Hair follicle dermal papilla cell (primary cell): ENCODE results near the gene ZNF239.

GRCh38 chr10:42654489-42654927 lies 16.1 kb upstream of the ZNF33B start:
- CAGE, long polyA plus RNA: no peak

GRCh38 chr10:42792586-42793206 lies 10.1 kb downstream of the BMS1 start:
- CAGE, long polyA plus RNA: no peak

DNA sequence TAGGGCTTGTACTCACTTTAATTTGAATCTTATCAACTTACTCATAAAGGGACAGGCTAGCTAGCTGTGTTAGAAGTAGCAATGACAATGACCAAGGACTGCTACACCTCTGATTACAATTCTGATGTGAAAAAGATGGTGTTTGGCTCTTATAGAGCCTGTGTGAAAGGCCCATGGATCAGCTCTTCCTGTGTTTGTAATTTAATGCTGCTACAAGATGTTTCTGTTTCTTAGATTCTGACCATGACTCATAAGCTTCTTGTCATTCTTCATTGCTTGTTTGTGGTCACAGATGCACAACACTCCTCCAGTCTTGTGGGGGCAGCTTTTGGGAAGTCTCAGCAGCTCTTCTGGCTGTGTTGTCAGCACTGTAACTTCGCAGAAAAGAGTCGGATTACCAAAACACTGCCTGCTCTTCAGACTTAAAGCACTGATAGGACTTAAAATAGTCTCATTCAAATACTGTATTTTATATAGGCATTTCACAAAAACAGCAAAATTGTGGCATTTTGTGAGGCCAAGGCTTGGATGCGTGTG lies 9.0 kb upstream of the CSGALNACT2 start:
- CAGE, long polyA plus RNA: no peak

DNA sequence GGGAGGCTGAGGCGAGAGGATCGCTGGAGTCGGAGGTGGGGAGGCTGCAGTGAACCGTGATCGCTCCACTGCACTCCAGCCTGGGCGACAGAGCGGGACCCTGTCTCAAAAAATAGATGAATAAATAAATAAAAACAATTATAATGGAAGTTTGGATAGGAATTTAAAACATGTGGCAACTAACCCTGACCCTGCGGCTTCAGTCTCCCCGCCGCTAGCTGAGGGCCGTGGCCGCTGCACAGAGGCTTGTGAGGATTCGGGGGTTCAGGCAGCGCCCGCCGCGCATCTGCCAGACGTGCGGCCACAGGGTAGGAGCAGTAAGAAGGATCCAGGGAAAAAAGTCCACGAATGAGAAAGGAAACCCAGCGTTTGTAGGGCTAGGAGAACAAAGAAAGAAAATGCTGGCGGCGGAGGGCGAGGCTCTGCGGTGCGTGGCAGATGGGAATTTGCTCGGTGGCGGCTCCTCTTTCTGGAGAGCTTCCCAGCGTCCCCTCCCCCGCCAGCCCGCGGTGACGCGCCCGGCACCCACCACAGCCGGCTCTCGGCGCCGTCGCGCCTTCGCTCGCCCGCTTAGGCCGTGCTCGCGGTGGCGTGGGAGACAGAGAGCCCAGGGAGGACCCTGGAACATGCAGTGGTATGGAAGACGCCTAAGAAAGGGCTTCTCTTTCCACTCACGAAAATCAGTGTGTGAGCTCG lies 772 bp upstream of the CSGALNACT2 start:
- CAGE, long polyA plus RNA: no peak

DNA sequence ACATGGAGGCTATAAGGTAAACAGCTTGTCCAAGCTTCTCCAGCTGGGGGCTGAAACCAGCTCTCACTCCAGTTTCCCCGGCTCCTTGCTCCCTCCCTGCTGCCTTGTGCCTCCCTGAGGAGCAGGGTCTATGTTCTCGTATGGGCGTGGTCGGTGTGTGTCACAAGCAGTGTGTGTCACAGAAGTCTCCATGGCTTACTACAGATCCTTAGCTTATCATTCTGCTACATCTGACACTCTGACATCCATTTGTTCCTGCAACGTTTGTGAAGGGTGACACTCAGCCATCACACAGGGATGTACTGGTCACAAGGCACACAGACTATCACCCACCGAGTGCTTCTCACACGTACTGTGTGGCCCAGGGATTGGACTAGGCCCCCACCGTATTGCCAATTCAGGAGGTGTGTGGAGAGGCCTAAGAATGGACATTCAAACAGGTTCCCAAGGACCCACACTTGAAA lies 54.7 kb downstream of the CSGALNACT2 start:
- CAGE, long polyA plus RNA: no peak

DNA sequence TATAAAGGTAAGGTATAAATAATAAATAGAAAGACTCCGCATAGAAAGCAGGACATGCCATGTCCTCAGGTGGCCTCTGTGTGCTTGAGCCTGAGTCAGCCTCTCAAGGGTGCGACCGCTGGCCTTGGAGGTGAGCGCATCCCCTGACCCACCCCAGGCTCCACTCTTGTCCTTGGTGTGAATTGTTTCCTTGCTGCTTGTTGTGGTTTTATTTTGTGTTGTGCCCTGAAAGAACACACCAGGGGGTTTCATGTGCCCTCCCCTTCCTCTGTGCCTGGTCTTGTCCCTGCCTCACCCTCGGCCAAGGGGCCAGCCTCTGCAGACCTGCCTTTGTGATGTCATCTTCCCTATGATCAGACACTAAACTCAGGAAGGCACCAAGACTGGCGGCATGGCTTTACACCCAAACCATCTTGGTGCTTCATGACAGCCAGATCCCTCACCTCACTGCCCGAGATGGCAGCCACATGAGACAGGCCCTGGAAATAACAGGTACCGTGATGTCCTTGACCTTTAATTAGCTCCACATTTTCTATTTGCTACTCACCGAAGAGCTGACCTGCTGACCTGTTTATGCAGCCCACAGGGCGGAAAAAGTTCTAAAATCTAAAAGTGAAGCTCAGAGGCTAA lies 51.4 kb upstream of the RASGEF1A start:
- CAGE, long polyA plus RNA: no peak

GRCh38 chr10:43380579-43381166 lies 9.2 kb downstream of the FXYD4 start:
- CAGE, long polyA plus RNA: no peak

DNA sequence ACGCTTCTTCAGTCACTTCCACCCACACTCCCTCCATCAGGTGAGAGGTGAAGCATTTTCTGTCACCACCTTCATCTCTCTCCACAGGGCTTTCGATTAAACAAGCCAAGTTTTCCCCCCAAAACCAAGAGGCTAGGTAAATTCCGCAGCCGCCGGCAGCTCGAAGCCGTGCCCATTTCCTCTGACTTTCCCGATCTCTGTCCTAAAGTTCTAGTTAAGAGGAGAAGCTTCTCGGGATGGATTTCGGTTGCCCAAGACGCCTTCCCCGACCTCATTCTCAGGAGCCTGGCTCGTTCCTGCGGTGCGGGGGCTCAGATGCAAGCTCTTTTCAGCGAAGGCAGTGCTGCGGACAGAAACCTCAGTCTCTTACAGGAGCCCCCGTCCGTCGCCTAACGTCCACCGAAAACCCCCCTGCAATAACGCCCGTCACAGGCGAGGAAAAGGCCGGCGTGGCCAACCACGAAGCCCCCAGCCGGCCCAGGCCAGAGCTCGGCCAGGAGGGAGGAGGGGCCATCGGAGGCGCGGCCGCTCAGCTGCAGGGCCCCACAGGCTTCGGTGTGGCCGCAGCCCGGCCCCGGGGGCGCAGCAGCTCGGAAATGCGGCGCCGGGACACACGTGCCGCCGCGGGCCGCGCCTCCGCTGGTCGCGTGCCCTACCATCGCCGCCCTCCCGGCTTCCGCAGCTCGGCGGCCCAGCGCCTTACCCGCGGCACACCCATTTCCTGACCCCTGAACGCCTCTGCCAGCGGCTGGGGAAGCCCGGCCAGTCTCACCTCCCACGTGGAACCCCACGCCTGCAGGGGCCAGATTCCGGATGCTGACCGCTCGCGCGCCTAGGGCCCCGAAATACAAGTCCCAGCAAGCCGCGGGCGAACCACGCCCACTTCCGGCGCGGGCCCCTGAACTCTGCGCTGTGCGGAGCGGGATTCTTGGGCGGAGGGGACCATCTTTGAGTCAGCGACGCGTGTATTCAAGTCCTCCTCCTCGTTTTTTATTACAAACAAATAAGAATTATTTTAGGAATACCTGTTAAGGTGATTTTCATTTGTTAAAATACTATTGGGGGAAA lies at the start of gene ZNF239:
Gene ZNF239, minus strand, starts transcription at position 849 of the 1,068 bp plus-strand sequence.
- CAGE, long polyA plus RNA: no peak

- CAGE, long polyA plus RNA: no peak
Observed at GRCh38 chr10:43607038-43607289, 726 bp downstream of the ZNF485 start.

GRCh38 chr10:43816223-43816612 lies 167.5 kb upstream of the ZNF32 start:
- CAGE, long polyA plus RNA: no peak

DNA sequence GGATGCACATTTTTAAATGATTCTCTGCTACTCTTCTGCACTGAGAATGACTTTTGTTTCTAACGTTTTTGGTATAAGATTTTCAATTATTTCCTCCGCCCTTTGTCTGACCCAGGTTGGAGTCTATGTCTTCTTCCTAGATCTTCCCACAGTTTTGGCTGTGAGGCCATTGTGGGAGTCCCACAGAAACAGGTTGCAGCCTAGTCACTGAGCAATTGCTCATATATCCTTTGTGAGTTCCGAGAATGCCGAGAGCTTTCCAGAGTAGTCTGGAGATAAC lies 167.9 kb upstream of the ZNF32 start:
- CAGE, long polyA plus RNA: no peak

DNA sequence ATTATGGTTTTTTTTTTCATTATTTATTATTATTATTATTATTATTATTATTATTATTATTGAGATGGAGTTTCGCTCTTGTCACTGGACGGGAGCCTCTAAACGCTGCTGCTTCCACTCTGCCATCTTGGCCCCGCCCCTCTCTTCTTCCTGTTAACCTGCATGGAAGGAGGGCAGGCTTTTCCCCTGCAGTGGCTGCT lies 150.8 kb downstream of the CXCL12 start:
- CAGE, long polyA plus RNA: no peak

DNA sequence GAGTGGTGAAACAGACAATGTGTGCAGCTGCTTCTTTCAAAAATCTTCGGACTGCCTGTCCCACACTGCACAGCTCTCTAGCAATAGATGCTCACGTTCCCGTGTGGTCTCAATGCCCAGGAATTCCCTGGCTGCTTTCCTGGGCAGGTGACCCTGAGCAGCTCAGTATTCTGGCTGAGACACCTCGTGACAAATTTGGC lies 28.9 kb upstream of the TMEM72 start:
- CAGE, long polyA plus RNA: no peak

- CAGE, long polyA plus RNA: no peak
Observed at GRCh38 chr10:45376548-45377097, 2.6 kb downstream of the ALOX5 start.

DNA sequence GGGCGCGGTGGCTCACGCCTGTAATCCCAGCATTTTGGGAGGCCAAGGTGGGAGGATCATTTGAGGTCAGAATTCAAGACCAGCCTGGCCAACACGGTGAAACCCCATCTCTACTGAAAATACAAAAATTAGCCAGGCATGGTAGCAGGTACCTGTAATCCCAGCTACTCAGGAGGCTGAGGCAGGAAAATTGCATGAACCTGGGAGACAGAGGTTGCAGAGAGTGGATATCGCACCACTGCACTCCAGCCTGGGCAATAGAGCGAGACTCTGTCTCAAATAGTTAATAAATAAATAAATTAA lies 72.5 kb downstream of the ALOX5 start:
- CAGE, long polyA plus RNA: no peak

DNA sequence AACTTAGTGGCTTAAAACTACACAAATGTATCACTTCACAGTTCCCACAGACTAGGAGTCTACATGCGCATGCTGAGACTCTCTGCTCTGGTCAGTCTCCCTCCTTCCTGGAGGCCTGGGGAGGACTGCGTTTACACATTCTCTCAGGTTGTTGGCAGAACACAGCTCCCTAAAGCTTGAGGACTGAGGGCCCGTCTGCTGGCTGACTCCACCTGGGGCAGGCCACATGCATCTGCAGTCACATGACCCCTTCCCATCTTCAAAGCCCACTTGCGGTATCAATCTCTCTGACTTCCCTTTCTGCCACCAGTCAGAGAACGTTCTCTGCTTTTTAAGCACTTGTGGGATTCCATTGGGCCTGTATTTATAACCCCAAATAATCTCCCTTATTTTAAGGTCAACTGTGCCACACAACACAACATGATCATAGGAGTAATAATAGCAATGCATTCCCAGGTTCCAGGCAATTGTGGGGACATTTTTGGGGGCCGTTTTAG lies 65.0 kb downstream of the MARCHF8 start:
- CAGE, long polyA plus RNA: no peak

GRCh38 chr10:46093957-46094387 lies 47.9 kb upstream of the MSMB start:
- CAGE, long polyA plus RNA: no peak

- CAGE, long polyA plus RNA: no peak
Observed at GRCh38 chr10:46272035-46272436, 14.8 kb upstream of the ANTXRL start.

- CAGE, long polyA plus RNA: no peak
Observed at GRCh38 chr10:46299969-46300547, 13.3 kb downstream of the ANTXRL start.

GRCh38 chr10:46556908-46557350 lies 471 bp upstream of the GPRIN2 start:
- CAGE, long polyA plus RNA: no peak